Natural killer cell (primary cell): ENCODE measurements around a stretch of chr1.

- PRO-cap, result no peak
These were observed 34.5 kb upstream of the ATP2B4 start for GRCh38 chr1:203591980-203592761.

DNA sequence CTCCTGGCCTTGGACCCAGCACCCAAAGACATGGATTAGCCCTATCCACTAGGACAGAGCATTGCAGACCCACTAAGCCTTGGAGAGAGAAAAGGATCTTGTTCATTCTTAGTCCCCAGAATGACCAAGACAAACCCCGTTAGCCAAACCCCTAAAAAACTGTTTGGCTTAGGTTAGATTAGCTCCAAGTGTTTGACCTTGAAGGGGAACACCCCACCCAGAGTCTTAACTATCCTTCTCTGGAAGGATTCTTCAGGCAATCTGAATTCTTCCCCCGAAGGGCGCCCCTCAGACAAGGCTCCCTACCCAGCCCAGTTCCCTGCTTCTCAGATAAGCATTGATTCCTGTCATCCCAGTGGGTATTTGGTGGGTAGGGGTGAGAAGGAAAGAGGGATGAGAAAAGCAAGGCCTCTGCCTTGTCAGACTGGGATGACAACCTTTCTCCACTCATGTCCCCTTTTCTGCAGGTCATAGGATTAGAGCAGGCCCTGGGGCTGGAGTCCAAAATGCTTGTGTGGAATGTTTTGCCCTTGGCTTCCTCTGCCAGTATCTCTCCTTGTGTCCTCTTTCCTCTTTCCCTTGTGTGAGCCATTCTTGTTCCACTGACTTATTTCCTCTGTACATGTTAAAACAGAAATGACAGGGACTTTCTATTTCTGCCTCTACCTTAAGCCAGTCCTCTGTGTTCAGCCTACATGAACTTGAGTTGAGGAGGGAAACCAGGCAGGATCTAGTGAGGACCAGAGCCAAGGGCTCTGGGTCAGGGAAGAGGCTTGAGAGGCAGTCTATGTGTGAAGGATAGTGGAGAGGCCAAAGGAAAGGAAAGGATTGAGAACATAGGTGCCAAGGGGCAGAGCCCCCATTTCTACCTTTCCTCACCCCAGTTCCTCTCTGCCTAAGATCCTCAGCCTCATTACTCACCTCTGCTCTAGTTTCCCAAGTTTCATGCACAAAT is 4.0 kb downstream of the ATP2B4 start:
- PRO-cap, result no peak

GRCh38 chr1:203663054-203663812 is 36.6 kb downstream of the ATP2B4 start:
- PRO-cap, result no peak

- PRO-cap, result no peak
These were observed 41.0 kb downstream of the ATP2B4 start for GRCh38 chr1:203667340-203668240.

- PRO-cap, result unidirectional peak, minus-strand start at chr1:203796176
These were observed 618 bp downstream of the ZBED6 start for GRCh38 chr1:203795785-203796696.

GRCh38 chr1:203797959-203799066 is 2.9 kb downstream of the ZBED6 start:
- PRO-cap, result no peak

DNA sequence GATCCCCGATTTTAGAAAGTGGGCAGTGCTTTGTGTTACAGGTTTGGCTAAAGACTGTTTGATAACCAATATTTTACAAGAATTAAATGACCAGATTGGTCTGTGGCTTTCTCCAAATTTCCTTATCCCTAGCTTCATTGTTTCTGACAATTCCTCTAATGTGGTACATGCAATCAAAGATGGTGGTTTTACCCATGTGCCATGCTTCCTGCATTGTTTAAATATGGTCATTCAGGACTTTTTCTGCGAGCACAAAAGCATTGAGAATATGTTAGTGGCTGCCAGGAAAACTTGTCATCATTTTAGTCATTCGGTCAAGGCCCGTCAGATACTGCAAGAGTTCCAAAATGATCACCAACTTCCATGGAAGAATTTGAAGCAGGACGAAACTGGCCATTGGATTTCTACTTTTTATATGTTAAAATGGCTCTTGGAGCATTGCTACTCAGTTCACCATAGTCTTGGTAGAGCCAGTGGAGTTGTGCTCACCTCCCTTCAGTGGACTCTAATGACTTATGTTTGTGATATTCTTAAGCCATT is 3.7 kb downstream of the ZBED6 start:
- PRO-cap, result no peak

DNA sequence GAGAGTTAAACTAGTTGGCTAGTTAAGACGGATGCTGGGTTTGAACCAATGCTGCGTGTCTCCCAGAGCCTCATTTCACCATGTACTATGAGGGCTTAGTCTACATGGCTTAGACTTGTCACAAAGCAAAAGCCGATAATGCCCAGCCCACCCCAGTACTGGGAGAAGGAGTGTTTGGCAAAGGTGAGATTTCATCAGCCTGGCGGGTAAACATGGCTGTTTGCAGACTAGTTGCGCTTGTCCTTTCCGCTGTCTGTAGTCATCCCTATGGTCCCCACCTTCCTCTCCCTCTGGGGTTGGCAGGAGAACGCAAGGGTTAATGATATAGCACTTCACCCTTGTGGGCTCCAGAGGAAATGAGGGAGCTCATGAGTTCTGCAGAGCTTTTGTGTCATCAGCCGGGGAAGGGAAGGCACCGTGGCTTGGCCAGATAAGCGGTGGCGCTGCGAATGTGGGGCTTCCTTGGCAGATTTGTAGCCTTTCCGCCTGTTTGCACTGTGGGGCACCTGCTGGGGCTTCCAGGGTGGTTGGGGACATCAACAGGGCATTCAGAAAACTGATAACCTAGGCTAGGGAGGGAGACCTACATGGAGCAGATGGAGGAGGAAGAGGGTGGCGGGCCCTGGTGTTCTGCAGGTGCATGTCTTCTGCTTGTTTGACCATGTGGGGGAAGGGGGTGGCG is 29.3 kb downstream of the SOX13 start:
- PRO-cap, result unidirectional peak, plus-strand start at position 397 of the sequence

DNA sequence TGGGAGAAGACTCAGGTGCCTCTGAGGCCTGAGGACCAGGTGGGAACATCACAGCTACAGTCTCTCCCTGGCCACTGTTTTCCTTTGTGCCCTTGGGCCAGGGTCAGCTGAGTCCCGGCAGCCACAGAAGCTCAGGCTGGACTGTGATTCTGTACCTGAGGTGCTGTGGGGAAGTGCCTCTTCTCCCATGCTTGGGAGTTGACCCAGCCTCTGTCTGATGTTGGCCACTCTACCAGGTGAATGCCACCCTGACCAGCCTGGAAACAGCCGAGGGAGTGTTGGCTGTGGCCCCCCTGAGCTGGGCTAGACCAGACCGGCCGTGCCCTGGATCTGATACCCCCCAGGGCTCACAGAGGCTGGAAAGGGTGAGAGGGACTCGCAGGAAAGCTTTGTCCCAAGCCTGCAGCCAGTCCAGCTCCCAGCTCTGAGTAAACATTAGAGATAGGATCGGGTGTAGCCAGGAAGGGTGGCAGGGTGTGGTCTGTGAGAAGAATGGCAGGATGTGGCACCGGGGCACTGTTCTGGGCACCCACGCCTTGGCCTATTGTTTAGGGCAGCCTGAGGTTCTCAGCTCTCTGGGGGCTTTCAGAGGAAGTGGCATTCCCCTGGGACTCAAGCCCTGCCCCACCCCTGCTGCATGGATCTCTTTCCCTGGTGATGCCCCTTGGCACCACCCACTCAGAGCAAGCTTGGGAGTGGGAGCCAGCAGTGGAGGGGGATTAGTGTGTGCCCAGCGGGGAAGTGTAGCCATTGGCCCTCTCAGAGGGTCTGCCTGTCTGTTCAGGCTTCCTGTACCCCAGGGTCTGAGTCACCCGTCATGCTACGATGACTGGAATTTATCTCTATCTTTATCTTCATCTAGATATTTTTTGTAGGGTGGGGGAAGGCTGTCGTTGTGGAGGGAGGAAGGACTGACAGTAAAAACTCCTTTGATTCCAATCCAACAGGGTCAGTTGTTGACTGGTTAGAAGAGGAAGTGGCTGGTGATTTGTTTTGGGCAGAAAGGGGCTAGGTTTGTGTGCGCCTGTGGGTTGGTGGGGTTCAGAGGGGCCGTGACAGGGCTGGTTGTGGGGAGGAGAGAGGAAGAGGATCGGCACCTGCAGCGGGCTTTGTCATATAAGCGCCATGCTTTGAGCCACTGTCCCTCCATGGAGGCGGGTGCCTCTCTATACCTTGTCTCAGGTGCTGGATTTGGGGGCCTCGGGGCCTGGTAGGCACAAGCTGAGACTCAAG is 31.5 kb downstream of the SOX13 start:
- PRO-cap, result no peak

DNA sequence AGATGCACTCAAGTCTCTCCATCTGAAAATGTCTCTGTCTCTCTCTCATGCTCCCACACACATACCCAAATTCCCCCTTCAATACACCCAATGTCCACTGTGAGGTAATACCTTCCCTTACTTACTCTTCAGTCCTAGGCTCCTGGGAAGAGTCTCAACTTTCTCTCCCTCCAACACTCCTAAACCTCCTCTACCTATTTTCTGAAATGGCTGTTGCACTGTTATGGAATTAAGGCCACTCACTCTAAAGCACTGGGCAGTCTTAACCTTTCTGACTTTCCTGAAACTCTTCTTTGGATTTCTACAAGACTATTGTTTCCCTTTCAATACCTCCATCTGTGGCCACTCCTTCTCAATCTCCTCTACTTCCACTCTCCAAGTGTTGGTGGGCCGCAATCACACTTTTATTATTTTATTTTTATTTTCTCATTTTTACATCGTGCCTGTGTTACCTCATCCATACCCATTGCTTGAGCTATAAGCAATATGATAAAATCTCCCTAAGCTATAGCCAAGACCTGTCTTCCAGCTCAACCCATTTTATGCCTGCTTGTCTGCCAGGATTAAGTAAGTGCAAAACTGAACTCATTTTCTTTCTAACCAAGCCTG is 56.2 kb upstream of the GOLT1A start:
- PRO-cap, result no peak

GRCh38 chr1:204273042-204273727 is 59.4 kb upstream of the GOLT1A start:
- PRO-cap, result no peak

DNA sequence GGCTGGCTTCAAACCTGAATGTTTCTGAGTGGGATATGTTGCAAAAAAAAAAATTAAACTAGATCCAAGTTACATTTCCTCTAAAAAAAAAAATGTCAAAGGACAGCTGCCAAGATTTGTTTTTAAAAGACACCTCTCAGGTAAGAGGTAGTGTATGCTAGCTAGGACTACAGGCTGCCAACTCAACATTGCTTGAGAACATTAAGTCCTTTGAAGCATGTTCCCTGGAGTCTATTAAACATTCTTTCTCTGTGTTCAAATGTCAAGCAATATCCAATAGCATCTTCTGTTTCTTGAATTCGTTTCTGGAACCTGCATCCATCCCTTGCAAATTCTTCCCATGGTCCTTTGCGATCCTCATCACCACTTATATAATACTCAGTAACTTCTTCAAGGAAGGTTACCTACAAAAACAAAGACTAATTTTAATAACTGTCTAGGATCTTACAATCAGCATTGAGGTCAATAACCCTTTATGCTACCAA is 5.7 kb downstream of the PPP1R15B start:
- PRO-cap, result no peak

DNA sequence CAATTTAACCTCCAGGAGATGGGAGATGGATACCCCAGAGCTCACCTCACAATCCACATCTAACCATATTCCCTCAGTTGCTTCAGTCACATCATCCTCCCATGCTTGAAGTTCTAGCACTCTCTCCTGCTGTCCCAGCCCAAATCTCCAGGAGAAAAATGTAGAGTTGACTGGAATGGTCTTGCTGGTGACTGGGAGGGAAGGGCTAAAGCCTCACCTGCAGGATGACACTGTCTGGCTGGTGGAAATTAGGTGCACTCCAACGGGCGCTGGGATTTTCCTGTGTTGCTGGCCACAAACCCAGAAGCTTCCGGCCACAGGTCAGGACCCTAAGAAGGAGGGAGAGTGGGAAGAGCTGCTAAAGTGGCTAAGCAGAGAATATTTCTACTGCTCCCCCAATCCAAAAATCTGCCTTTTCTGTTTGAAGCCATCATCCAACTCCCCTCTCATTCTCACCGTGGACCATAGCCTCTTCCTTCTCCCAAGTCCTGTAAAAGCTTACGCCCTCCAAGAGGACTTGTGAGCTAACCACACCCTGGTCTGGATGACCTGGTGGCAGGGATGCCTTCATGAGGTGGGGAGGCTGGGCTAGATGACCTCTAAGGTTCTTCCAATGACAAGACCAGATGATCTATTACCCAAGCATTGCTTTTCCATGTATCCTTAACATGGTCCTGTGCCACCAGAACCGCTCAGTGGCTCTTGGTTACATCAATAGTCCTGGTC is 37.5 kb upstream of the PPP1R15B start:
- PRO-cap, result no peak

DNA sequence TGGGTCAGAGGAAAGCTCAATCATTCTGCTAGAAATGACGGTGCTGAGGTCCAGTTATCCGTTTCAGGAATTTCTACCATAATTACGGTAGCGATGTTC is 306 bp upstream of the PIK3C2B start:
- PRO-cap, result bidirectional peak, plus-strand start outside the sequence, minus-strand start at position 27 of the sequence

DNA sequence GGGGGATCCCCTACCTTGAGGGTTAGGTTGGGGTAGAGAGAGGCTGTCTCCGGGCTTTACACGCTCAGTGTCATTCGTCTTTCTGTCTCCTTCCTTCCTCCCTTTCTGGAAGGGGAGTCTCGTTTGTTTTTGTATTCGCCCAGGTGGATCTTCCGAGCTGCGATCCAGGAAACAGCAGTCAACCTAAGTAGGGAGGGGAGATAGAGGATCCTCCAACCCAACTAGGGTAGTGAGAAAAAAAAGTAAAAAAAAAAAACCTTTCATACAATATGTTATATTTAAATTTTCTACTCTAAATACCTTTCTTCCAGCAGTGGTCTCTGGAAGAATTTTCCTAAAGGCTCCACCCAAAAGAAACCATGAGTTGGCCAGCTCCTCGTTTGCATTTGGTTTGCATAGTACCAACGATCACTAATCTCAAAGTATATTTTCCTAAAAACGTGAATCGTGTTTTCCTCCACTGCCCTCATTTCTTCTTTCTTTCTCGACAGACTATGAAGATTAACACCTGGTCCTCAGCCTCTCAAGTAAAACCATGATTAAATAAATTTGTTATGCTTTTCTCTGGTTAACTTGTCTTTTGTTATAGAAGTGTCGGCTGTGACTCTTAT is 661 bp upstream of the PIK3C2B start:
- PRO-cap, result bidirectional peak, plus-strand start at position 73 of the sequence, minus-strand start outside the sequence

DNA sequence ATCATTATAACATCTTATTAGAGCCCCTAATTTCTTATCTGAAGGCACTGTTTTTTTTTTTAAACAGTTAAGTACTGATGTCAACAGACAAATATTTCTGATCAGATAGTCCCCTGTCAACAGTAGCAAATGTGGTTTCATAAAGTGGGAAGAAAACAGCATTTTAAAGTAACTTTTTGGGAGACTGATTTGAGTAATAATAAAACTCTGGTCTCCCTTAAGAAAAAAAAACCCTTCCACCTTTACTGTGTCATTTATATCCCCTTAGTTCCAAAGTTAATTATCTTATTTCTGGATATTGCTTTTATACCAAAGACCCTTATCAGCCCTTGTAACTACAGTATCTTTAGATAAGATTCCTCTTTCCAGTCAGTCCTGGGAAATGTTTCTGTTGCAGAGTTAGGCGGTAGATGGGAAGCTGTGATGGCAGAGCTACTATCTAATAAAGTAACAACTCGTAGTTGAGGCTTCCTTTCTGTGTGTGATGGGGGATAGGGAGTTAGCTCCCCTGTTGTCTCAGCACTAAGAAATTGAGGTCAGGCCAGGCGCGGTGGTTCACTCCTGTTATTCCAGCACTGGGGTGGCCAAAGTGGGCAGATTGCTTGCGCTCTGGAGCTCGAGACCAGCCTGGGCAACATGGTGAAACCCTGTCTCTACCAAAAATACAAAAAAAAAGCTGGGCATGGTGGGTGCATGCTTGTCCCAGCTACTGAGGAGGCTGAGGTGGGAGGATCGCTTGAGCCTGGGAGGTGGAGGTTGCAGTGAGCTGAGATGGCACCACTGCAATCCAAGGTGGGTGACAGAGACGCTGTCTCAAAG is 39.9 kb downstream of the MDM4 start:
- PRO-cap, result no peak

GRCh38 chr1:204677875-204678081 is 7.8 kb downstream of the LRRN2 start:
- PRO-cap, result no peak

GRCh38 chr1:204714700-204715358 is 29.3 kb upstream of the LRRN2 start:
- PRO-cap, result no peak

DNA sequence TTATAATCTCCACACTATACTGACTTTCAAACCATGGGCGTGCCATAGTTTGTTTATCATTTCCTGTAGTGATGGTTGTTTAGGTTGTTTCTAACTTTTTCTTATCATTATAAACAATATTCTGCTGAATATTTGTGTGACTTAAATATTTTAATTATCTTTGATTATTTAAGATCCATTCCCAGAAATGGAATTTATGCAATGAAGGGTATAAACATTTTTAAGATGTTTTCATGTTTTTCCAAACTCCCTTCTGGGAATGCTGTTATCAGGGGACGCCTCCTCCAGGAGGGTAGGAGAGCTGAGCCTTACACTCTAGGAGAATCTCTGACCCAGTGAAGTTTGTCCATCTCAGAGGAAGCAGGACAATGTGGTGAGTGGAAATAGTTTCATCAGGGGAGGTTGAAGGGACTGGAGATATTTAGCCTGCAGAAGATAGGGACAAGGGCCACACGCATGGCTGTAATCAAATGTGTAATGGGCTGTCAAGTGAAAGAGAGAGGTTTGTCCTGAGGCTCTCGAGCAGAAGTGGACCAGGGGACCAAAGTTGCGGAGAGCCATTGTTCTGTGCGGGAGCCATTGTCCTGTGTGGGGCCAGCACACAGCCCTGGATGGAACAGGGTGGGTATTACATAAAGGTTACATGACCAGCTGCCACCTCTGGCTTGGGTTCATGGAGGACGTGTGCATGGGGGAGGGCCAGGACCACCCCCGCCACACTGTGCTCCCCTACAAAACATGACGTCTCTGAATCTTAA is 41.5 kb downstream of the NFASC start:
- PRO-cap, result no peak

- PRO-cap, result no peak
These were observed 50.4 kb downstream of the NFASC start for GRCh38 chr1:204878758-204879252.